Occipital lobe (tissue), 2 donors: ENCODE results near the genes SCGB1D2, SCGB1A1, AHNAK and TUT1.

GRCh38 chr11:61972412-61973301 is 5.2 kb upstream of the FTH1 start:
- RAMPAGE, long total RNA, result no peak

- RAMPAGE, long total RNA, result no peak
These were observed 11.3 kb upstream of the FTH1 start for GRCh38 chr11:61978632-61979195.

GRCh38 chr11:62005239-62005833 is 37.9 kb upstream of the FTH1 start:
- RAMPAGE, long total RNA, result no peak

DNA sequence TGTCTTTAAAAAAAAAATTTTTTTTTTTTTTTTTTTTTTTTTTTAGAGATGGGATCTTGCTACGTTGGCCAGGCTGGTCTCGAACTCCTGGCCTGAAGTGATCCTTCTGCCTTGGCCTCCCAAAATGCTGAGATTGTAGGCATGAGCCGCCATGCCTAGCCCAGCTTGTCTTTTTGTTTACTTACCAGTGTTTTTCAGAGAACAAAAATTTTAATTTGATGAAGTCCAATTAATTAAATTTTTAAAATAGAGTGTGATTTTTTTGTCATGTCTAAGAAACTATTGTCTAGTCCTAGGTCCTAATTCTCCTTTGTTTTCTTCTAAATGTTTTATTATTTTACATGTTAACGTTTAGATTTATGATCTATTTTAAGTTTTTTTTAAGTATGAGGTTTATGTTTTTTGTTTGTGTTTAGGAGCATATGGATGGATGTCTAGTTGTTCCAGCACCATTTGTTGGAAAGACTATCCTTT is 29.9 kb downstream of the INCENP start:
- RAMPAGE, long total RNA, result no peak

DNA sequence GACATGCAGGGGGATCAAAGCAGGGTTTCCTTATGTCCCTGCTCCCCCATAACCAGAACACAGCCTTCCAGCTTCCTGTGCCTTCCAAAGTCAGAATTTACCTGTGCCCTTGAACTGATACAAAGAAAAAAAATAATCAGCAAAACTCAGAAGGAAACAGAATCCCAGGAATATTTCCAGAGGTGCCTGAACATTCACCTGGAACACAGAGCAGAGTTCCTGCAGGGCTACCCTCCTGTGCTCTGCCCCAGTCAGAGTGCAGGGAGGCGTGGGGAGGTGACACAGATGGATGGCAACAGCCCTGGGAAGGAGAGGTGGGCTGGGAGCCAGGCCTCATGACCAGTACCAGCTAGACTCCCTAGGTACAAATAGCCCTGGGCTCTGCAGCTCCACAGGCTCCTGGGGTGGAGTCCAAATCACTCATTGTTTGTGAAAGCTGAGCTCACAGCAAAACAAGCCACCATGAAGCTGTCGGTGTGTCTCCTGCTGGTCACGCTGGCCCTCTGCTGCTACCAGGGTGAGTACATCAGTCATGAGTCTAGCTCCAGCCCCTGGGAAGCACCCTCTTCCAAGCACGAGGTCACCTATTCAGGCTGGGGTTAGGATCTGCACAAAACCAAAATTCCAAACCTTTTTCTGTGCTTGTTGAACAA is at the start of gene SCGB1D2:
Gene SCGB1D2, plus strand, starts transcription at position 394 of the 653 bp plus-strand sequence.
- RAMPAGE, long total RNA, result no peak

DNA sequence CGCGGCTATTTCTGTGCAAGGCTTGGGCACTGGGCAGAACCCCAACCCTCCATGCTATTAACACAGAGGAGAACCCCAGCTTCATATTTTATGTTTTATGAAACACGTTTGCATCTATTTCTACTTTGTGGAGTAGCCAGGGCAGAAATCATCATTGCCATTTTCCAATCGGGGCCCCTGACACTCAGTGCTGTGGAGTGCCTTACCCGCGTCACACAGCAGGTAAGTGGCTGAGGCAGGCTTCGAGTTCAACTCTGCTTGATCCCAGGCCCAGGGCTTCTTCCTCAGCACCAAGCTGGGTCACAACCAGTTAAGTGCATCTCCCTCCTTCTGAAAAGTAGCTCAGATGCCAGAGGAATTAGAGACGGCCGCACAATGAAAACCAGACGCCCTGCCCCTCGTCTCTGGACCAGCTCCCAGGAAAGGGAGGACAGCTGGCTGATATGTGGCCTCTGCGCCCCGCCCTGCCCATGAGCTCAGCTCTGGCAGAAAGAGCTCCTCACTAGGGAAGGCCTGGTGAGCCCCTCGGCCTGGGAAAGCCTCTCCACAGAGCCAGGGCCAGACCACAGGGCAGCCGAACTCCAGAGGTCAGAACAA is 18.2 kb upstream of the SCGB1A1 start:
- RAMPAGE, long total RNA, result no peak

DNA sequence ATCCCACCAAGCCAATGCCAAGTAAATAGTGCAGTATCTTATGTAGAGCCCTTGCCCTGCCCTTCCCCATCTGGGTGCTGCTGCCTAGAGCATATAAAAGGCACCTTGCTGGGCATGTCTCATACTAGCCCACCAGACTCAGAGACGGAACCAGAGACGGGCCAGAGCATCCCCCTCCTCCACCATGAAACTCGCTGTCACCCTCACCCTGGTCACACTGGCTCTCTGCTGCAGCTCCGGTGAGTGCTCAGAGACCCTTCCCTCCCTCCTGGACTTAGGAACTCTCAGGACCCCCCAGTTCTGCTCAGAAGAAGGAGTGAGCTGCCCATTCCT is at the start of gene SCGB1A1:
Gene SCGB1A1, plus strand, starts transcription at position 122 of the 333 bp plus-strand sequence.
- RAMPAGE, long total RNA, result no peak

DNA sequence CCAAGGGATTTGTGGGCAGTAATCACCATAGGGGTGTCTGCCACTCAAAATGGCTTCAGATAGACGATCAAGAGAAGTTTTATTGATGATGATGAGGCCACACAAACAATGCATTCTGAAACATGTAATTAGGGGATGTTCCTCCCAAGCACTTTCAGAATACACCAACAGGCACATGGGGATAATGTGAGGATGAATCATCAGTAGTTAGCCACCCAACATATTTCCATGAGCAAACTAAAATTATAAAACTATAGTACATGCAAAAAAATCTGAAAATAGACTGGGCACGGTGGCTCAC is 9.1 kb downstream of the SCGB1A1 start:
- RAMPAGE, long total RNA, result no peak

- RAMPAGE, long total RNA, result no peak
These were observed 26.3 kb downstream of the SCGB1A1 start for GRCh38 chr11:62445324-62445419.

DNA sequence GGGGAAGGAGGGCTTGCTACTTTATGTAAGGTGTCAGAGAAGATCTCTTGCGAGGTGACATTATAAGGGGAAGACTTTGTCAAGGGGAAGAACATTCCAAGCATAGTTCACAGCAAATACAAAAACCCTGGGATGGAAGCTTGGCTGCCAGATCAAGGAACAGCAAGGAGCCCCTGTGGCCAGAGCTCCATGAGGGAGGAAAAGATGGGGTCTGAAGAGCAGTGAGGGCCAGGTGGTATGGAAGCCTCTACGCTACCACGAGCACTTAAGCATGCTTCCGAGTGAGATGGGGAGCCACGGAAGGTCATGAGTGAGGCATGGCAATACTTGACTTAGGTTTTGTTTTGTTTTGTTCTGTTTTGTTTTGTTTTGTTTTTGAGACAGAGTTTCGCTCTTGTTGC is 62.2 kb downstream of the AHNAK start:
- RAMPAGE, long total RNA, result no peak

GRCh38 chr11:62529377-62530097 is 17.1 kb downstream of the AHNAK start:
- RAMPAGE, long total RNA, result no peak

- RAMPAGE, long total RNA, result no peak
These were observed 4.5 kb downstream of the AHNAK start for GRCh38 chr11:62542124-62542439.

DNA sequence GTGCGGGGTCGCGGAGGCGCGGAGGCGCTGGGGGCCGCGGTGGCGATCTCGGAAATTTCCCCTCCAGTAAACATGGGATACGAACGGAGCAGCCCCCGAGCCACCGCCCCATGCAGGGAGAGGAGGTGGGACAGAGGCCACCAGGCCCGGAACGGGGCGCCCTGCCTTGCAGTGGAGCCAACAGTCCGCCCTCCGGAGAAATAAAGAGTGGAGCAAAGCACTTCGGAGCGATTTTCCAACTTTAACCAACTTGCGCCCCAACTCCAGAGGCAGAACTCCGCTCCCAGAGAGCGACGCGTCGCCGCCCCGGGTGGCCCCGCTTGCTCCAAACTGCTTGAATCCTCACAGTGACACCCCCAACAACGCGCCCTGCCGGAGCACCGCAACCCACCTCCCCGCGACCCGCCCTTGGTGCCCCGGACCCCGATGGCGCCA is 385 bp downstream of the AHNAK start:
- RAMPAGE, long total RNA, result no peak

DNA sequence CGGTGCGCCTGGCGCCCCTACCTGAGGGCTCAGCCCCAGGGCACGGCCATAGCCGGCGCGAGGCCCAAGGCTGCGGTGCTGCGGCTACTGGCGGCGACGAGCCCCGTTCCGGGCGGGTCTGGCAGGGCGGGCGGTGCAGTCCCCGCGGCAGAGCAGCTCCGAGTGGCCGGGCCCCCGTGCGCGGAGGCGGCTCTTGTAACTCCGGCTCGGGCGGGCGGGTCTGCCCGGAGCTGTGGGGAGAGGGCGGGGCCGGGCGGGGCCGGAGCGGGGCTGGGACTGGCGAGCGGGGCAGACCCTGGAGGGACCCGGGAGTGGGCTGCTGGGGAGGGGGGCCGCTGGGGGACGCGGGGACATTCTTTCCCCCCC is at the start of gene AHNAK:
Gene AHNAK, minus strand, starts transcription at position 168 of the 366 bp plus-strand sequence.
- RAMPAGE, long total RNA, result no peak

DNA sequence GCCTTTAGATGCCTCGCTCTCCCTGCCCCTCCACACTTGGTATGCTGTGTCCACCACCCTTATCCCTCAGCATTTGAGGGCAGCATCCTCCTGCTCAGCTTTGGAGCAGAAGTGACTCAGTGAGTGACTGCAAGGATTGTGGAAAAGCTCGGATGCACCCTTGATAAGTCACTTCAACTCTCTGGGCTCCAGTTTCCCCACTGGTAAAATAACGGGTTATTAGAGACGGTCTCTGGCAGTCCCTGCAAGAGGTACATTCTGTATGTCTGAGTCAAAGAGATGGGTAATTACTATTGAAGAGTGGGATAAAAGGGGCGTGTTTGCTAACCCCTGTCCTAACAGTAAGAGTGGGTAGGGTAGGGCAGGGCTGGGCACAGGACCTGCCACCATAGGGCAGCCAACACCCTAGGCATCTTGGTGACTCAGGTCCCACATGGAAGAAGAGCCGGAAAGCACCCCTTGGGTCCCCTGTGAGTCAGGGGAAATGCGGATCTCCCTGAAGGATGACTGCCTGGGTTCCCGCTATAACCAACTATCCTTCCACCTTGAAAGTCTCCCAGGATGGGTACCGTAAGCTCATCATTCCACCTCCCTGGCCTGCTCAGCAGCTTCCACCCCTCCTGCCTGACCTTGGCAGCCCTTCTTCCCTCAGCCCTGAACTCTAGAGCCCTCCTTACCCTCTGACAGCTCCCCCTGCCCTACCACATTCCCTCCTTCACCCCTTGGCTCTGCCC is 7.3 kb upstream of the AHNAK start:
- RAMPAGE, long total RNA, result no peak

DNA sequence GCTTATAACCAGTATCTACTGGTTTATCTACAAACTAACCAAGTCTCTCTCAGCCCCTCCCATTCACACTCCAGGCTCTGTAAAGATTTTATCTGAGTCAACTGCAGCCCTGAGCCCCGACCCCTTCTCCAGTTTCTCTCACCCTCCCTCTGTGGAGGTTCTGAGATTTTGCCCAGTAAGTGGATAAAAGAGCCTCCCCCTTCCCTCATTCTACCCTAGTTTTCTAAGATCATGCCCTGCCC is 9.2 kb upstream of the AHNAK start:
- RAMPAGE, long total RNA, result no peak

- RAMPAGE, long total RNA, result no peak
These were observed 6.4 kb downstream of the EEF1G start for GRCh38 chr11:62567205-62567854.

- RAMPAGE, long total RNA, result no peak
These were observed at the start of gene TUT1 for GRCh38 chr11:62591055-62591730. Gene TUT1 (minus strand): TSS chr11:62591523.

GRCh38 chr11:62612064-62612411 is 537 bp downstream of the EML3 start:
- RAMPAGE, long total RNA, result no peak

DNA sequence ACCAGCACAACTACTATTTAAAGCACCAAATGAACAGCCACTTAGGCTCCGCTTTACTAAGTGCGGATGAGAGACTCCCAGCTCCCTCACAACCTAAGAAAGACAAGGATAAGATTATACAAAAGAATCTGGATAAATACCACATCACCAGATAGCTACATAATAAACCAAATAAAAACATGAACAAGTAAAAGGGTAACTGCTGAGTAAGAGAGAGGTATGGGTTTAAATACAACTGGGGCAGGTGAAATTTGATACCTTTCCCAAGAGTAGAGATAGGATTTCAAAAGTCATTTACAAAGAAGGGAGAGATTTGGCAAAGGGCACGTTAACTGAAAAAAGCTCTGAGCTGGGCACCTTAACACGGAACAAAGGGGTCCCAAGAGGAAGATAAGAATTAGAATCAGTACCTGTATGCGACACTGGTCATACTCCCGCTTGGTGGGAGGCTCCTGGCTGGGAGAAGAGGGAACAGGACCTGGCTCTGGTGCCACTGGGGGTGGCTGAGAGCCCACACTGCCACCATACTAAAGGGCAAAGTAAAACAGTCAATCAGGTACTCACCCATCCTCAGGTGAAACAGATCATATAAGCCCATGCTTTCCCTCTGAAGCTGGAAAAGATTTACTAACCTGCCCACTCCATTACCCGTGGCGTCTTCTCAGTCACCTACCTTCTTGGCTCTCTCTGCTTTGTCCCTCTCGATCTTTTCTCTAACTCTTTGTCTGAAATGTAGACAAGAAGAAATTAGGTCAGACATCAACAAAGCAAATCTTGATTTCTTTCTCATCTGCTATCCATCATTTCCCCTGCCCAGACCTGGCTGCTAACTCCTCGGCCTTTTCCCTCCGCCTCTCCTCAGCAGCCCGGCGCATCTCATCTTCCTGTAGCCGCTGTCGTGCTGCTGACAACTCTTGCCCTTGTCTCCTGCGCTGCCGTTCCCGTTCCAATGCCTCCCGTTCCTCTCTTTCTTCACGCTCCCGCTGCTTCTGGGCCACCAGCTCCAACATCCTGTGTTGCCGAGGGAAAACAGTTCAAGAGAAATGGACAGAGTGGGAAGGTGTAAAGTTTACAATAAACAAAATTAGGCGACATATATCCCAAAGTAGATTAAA is 1.4 kb downstream of the UBXN1 start:
- RAMPAGE, long total RNA, result no peak